Ovary (tissue), 7 donors: Measurements from ENCODE around the genes COG2 and EXOC8.

- PRO-cap, 7 experiments: peak in 6 of 7 experiments; most common plus-strand start chr1:230231928 (in 5); most common minus-strand start chr1:230231815 (in 2)
- RAMPAGE, long total RNA, 2 experiments: no peak in any of the 2 experiments
Measured at GRCh38 chr1:230231424-230232261, 164.6 kb downstream of the GALNT2 start.

DNA sequence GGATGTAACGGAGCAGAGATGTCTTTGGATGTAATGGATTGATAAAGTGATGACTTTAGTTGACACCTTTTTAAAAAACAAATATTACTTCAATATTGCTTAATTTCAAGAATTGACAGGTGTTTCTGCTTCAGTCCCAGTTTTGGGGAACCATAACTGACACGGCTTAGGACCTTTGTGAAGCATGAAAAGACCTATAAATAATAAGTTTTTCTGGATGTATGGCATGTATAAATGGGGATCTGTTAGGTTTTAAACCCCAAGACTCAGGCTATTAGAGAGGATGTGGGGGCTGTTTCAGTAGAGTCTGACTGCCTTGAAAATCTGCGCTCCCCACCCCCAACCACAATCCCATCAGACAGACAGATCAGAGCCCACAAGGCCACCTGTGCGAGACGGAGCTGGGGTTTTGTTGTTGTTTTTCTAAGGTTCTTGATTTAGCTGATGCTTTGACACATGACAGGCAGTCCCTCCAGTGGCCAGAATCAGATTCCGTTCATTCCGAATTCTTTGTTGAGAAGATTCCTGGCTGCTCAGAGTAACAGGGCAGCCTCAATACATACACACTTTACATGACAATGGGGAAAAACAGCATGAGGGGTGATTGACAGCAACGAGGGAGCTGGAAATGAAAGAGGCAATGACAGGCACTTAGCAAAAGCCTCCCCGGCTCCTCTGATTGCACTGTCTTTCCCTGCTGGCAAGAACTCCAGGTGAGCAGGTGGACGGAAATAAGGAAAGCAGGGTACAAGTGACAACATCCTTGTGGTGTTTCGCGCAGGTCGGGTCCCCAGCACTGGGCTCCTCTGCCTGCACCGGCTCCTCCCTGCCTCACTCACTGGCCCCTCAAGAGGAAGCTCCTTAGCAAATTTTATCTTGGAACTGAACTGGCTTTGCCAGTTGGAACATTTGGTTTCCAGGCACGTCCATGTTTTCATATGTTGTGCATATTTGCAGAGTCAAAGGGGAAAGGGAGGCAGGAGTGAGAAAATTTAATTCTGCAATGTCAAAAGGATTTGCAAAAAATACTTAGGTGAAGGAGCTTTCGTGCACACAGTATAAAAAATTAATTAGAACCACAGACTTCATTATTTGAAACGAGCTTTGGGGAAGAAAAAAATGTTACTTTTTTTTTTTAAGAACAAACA, 148.8 kb downstream of the PGBD5 start:
- PRO-cap, 7 experiments: peak in 2 of 7 experiments; most common minus-strand start position 837 of the sequence (in 1)
- RAMPAGE, long total RNA, 2 experiments: no peak in any of the 2 experiments

GRCh38 chr1:230299318-230300104, 126.6 kb downstream of the PGBD5 start:
- PRO-cap, 7 experiments: no peak in any of the 7 experiments
- RAMPAGE, long total RNA, 2 experiments: no peak in any of the 2 experiments

GRCh38 chr1:230572015-230572462, 70.2 kb upstream of the COG2 start:
- PRO-cap, 7 experiments: no peak in any of the 7 experiments
- RAMPAGE, long total RNA, 2 experiments: no peak in any of the 2 experiments

DNA sequence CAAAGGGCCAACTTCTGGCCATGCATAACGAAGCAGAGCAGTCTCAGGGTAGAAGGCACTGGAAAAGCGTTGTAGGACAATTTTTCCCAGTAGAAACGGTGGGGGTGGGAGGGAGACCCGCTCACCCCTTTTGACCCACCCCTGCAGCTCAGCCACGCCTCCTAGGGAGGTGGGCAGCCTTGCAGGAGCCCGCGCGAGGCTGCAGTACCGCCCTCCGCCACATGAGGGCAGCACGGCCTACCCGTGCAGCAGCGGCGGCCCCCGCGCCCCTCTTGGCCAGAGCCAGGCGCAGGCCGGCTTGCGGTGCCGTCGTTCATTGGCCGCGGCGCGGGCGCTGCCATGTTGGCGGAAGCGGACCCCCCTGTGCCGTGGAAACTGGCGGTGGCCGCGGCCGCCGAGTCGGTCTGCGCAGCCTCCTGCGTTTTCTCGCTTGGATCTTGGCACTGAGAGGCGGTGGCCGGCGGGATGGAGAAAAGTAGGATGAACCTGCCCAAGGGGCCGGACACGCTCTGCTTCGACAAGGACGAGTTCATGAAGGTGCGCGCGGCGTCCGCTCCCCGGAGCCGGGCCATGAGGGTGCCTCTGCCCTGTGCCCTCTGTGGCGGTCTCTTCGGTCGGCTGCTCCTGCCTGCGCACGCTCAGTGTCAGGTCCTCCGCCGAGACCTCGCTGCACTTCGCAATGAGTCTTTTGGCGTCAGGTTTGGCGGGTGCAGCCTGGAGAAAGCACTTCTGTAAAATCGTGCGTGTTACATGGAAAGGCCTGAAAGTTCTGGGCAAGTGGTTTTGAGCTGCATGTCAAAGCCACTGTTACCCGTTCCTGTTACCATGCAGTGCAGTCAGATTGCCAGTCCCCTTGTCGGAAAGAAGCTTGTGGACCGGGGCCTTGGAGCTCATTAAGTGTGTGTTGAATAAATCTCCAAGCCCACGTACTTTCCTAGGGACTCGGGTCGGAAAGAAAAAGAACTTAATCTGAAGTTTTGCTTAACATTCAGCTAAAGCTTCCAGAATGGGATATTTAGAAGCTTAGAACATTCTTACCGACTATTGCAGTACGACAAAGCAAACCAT, at the start of gene COG2:
Gene COG2, plus strand, starts transcription at position 340 of the 1,068 bp plus-strand sequence.
- PRO-cap, 7 experiments: peak in 7 of 7 experiments; most common plus-strand start position 342 of the sequence (in 2); most common minus-strand start position 603 of the sequence (in 7)
- RAMPAGE, long total RNA, 2 experiments: start-site peak on the plus strand in 1 of 2 experiments, centred at position 374 of the sequence, 154 reads per replicate

DNA sequence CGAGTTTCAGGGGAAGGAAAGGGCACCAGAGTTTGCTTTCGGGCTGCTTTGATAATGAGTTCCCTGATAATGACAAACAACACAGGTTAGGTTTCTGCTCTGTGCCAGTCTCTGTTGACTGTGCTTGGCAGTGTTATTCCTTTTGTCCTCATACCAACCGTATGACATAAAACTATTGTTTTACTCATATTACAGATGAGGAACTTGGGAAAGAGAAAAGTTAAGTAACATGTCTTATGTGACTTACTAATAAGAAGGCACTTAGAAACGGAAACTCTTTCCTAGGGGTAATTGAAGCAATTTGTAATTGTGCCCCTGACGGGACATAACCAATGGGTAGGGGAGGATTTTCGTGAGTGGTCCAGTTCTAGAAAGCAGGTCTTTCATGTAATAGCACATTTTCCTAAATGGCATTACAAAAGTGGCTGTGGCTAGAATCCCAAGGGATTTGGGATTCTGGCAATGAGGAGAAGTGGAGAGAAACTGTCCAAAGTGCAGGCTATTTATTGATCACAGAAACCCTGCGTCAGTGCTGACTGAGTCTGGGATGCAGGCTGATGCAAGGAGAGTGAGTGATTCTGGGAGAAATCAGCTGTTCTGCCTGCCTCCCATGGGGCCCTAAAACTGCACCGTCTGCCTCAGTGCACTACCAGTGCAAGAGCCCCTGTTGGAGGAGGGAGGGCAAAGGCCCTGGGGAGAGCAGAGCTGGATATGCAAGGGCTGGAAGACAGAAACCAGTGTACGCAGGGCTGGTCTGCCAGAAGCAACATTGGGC, 42.8 kb downstream of the C1orf198 start:
- PRO-cap, 7 experiments: no peak in any of the 7 experiments
- RAMPAGE, long total RNA, 2 experiments: no peak in any of the 2 experiments

- PRO-cap, 7 experiments: no peak in any of the 7 experiments
- RAMPAGE, long total RNA, 2 experiments: no peak in any of the 2 experiments
Measured at GRCh38 chr1:230835038-230835237, 33.4 kb downstream of the C1orf198 start.

- PRO-cap, 7 experiments: no peak in any of the 7 experiments
- RAMPAGE, long total RNA, 2 experiments: no peak in any of the 2 experiments
Measured at GRCh38 chr1:230856766-230857645, 11.3 kb downstream of the C1orf198 start.

GRCh38 chr1:231337349-231337909, at the start of gene EXOC8:
TSS of gene EXOC8 (minus strand) at chr1:231337852.
- PRO-cap, 7 experiments: peak in 7 of 7 experiments; most common plus-strand start chr1:231337582 (in 5); most common minus-strand start chr1:231337852 (in 6)
- RAMPAGE, long total RNA, 2 experiments: no peak in any of the 2 experiments

- PRO-cap, 7 experiments: no peak in any of the 7 experiments
- RAMPAGE, long total RNA, 2 experiments: no peak in any of the 2 experiments
Measured at GRCh38 chr1:231408091-231408563, 14.0 kb downstream of the EGLN1 start.

DNA sequence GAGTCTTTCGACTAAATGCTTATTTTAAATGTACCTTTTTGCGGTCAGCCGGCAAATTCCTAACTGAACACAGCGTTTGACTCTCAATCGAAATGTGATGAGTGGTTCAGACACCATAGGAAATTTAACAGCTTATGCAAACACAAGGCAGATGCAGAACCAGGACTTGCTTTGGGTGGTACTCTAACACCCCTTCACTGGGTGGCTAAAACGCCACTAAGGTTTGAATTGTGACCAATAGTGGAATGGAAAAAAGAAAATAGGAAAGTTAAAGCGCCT, 1.7 kb downstream of the EGLN1 start:
- PRO-cap, 7 experiments: no peak in any of the 7 experiments
- RAMPAGE, long total RNA, 2 experiments: no peak in any of the 2 experiments

- PRO-cap, 7 experiments: no peak in any of the 7 experiments
- RAMPAGE, long total RNA, 2 experiments: no peak in any of the 2 experiments
Measured at GRCh38 chr1:231777799-231778711, 151.5 kb downstream of the DISC1 start.

- PRO-cap, 7 experiments: no peak in any of the 7 experiments
- RAMPAGE, long total RNA, 2 experiments: no peak in any of the 2 experiments
Measured at GRCh38 chr1:231919439-231919638, 292.7 kb downstream of the DISC1 start.

GRCh38 chr1:232376835-232377171, 253.1 kb downstream of the SIPA1L2 start:
- PRO-cap, 7 experiments: no peak in any of the 7 experiments
- RAMPAGE, long total RNA, 2 experiments: no peak in any of the 2 experiments

- PRO-cap, 7 experiments: no peak in any of the 7 experiments
- RAMPAGE, long total RNA, 2 experiments: no peak in any of the 2 experiments
Measured at GRCh38 chr1:232490362-232491292, 139.3 kb downstream of the SIPA1L2 start.

DNA sequence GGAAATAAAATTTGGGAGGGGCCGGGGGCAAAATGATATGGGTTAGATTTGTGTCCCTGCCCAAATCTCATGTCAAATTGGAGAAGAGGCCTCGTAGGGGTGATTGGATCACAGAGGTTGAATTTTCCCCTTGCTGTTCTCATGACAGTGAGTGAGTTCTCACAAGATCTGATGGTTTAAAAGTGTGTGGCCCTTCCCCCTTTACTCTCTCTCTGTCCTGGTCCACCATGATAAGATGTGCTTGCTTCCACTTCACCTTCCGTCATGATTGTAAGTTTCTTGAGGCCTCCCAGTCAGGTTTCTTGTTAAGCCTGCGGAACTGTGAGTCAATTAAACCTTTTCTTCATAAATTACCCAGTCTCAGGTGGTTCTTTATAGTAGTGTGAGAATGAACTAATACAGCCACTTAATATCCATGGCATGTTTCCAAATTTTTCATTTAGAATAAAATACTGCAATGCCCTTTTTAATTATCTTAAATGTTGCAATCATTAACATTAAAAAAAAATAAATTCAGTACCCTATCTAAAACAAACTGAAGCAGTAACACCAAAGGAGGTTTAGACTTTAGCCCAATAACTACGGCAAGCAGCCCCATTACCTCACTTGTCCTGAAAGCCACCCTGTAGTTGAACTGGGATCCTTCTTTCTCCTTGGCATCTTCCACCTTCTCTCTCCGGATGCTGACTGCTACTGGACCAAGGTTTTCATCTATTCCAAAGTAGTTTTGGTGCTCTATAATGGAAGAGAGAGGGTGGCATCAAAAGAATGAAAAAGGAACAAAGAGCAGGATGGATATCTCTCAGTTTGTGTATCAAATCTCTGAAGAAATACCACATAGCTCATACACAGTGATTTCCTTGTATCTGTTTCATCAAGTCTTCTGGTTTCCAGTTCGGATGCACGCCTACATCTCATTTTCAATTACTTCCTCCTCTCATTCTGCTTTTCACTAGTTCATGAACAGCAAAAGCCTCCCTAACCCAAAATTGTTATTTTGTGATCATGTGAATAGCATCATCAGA, 136.7 kb downstream of the SIPA1L2 start:
- PRO-cap, 7 experiments: no peak in any of the 7 experiments
- RAMPAGE, long total RNA, 2 experiments: no peak in any of the 2 experiments

GRCh38 chr1:232497781-232498328, 132.1 kb downstream of the SIPA1L2 start:
- PRO-cap, 7 experiments: no peak in any of the 7 experiments
- RAMPAGE, long total RNA, 2 experiments: no peak in any of the 2 experiments

- PRO-cap, 7 experiments: no peak in any of the 7 experiments
- RAMPAGE, long total RNA, 2 experiments: no peak in any of the 2 experiments
Measured at GRCh38 chr1:232622334-232622872, 7.5 kb downstream of the SIPA1L2 start.

- PRO-cap, 7 experiments: peak in 7 of 7 experiments; most common plus-strand start chr1:232630572 (in 4); most common minus-strand start chr1:232630475 (in 7)
- RAMPAGE, long total RNA, 2 experiments: start-site peak on the plus strand in 1 of 2 experiments, at chr1:232630287-232630320 at its widest, 6 reads per replicate
Measured at GRCh38 chr1:232630215-232631151, 550 bp upstream of the SIPA1L2 start.

GRCh38 chr1:232977921-232978352, 27.5 kb downstream of the NTPCR start:
- PRO-cap, 7 experiments: no peak in any of the 7 experiments
- RAMPAGE, long total RNA, 2 experiments: no peak in any of the 2 experiments